AG04450 (cell line): ENCODE data around the gene PPP2R3A.

DNA sequence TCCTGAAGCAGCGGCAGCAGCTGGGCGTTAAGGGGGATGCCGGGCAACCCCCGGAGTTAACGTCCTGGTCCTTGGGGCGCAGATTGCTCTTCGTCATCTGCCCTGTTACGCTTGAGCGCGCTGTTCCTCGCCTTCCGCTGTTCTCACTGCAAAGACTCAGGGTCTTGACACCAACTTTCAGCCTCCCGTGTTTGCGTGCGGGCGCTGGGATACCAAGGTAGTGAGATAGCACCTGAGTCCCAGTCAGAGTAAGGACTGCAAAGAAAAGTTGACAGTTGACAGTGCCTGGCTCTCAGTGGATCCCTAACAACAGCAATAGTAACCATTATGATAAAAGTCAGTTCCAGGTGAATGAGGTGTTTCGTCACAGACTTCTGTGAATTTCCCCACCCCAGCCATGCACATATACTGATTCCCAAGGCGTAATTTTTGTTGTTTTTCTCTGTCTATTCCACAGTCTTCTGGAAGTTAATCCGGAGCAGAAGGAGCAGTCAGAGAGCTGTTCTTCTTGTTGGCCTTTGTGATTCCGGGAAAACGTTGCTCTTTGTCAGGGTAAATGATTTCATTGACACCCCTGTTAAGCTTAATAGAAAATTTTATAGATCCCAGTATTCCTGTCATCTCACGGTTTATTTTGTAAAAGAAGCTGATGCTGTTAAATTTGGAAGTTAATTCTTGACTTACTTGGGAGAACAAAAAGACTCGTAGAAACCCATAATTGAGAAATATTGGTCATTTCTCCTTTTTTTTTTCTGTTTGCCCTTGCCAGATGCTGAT lies 725 bp downstream of the SRPRB start:
- CAGE, long polyA plus RNA = no peak
- RRBS = 0% methylated on average over 3 of the region's 23 CpGs

DNA sequence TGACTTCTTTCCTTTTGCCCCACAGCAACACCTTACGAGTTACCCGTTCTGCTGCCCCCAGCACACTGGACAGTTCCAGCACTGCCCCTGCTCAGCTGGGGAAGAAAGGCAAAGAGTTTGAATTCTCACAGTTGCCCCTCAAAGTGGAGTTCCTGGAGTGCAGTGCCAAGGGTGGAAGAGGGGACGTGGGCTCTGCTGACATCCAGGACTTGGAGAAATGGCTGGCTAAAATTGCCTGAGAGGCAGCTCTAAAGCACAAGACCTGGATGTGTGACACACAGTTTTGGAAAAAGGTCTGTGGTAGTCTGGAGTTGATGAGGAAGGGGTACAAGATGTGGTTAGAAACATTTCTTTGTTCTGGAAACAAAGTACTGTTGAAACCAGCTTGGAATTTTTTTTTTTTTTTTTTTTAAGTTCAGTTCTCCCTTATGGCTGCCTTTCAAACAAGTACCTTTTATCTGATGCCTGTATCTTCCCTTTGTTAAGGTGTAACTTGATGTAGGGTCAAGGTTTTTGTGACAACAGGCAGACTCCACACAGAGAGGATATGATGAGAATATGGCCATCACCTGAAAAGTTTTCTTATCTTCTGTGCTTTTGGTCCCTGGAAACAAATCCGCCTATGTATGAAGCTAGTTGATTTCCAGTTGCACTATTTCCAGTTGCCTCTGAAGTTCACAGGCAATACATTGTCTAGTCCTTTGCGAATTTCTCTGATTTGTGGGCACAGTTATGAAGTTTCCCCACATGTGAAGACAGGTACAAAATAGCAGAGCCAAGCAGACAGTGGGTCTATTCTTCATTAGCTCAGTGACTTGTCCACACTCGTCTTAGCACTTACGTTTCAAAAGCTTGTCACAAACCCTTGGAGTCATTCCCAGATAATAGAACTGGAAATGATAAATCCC lies 14.2 kb downstream of the SRPRB start:
- CAGE, long polyA plus RNA = no peak
- RRBS = no CpG with 5 or more reads among the region's 7 CpGs

GRCh38 chr3:133991180-133991426 lies 38.6 kb downstream of the SLCO2A1 start:
- CAGE, long polyA plus RNA = no peak
- RRBS = no CpG with 5 or more reads among the region's 2 CpGs

- CAGE, long polyA plus RNA = no peak
- RRBS = no CpG with 5 or more reads among the region's 5 CpGs
Observed at GRCh38 chr3:134201174-134201708, 49.4 kb downstream of the RYK start.

- CAGE, long polyA plus RNA = no peak
- RRBS = no CpG with 5 or more reads among the region's 9 CpGs
Observed at GRCh38 chr3:134229131-134229937, 21.3 kb downstream of the RYK start.

DNA sequence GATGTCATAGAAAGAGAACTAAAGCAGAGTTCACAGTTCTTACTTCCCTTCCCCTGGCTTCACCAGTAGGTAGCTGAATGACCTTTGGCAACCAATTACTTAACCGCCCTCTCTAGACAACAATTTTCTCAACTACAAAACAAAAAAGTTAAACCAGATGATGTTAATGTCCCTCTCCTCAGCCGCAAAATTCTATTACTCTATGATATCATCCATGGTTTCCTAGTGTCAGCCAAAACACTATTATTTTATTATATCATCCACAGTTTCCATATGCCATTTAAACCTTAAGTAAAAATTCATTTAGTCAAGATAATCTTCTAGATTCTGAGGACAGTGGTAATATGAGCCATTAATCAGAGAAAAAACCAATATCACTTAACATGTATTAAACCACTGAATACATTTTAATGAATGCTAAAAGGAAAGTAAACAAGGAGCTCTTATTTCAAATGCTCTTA lies 13.1 kb downstream of the RYK start:
- CAGE, long polyA plus RNA = no peak
- RRBS = no CpG with 5 or more reads among the region's 2 CpGs

DNA sequence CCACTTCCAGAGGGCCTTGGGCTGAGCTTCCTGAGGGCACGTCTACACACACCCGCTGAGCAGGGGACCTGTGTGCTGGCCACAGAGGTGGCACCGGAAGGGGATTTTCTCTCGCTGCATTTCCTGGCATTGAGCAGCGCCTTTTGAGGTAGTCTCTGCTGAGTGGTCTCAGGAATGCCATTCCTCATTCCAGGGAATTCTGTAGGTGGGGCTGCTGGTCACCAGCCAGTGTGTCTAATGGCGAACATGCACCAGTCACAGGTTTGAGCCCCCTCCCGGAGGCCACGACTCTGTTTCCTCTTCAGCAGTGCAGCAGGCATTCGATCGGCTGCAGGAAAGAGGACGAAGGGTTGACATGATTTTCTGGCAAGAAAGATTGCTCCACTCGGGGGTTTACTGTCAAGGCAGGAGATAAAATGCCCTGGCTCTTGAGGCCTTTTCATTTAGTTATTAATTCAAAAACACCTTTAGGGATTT lies 48.0 kb downstream of the AMOTL2 start:
- CAGE, long polyA plus RNA = no peak
- RRBS = no CpG with 5 or more reads among the region's 12 CpGs

DNA sequence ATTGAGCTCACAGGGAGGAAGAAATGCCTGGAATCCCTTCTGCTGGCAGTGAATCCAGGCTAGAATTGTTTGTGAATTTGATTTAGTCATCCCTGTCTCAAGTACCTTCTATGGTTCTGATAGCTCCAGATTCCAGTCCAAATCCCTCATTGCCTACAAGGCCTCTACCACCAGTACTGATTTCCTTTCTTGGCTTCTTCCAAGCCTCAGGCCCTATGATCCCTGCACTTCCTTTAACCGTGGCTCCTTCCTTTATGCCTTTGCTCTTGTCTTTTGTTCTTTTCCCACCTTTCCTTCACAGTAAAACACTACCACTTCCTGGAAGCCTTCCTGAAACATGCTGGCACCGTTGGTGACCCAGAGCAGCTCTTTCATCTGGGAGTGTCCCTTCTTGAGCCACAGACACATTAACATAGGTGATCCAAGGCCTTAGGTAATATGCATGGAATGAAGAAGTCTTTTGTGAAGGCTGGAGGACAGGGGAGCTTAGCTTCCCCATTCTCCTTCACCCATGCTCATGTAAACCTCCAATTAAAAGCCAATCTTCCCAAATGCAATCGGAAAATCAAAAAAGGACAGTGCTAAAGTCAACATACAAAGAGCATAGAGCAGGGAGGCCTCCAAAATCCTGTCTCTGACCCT lies 39.4 kb downstream of the AMOTL2 start:
- CAGE, long polyA plus RNA = no peak
- RRBS = no CpG with 5 or more reads among the region's 3 CpGs

GRCh38 chr3:134367106-134367877 lies 7.0 kb downstream of the AMOTL2 start:
- CAGE, long polyA plus RNA = no peak
- RRBS = no CpG with 5 or more reads among the region's 12 CpGs

- CAGE, long polyA plus RNA = no peak
- RRBS = no CpG with 5 or more reads among the region's 17 CpGs
Observed at GRCh38 chr3:134463760-134464791, 21.7 kb downstream of the ANAPC13 start.

GRCh38 chr3:134695297-134695724 lies 44.5 kb upstream of the KY start:
- CAGE, long polyA plus RNA = no peak
- RRBS = no CpG with 5 or more reads among the region's 8 CpGs

GRCh38 chr3:134795877-134796985 lies 1.2 kb downstream of the EPHB1 start:
- CAGE, long polyA plus RNA = no peak
- RRBS = 2% methylated on average over 35 of the region's 93 CpGs

GRCh38 chr3:134798190-134798701 lies 3.2 kb downstream of the EPHB1 start:
- CAGE, long polyA plus RNA = no peak
- RRBS = no CpG with 5 or more reads among the region's 5 CpGs

- CAGE, long polyA plus RNA = no peak
- RRBS = no CpG with 5 or more reads among the region's 10 CpGs
Observed at GRCh38 chr3:134809781-134810890, 15.1 kb downstream of the EPHB1 start.

GRCh38 chr3:134852988-134853475 lies 58.0 kb downstream of the EPHB1 start:
- CAGE, long polyA plus RNA = no peak
- RRBS = no CpG with 5 or more reads among the region's 4 CpGs

DNA sequence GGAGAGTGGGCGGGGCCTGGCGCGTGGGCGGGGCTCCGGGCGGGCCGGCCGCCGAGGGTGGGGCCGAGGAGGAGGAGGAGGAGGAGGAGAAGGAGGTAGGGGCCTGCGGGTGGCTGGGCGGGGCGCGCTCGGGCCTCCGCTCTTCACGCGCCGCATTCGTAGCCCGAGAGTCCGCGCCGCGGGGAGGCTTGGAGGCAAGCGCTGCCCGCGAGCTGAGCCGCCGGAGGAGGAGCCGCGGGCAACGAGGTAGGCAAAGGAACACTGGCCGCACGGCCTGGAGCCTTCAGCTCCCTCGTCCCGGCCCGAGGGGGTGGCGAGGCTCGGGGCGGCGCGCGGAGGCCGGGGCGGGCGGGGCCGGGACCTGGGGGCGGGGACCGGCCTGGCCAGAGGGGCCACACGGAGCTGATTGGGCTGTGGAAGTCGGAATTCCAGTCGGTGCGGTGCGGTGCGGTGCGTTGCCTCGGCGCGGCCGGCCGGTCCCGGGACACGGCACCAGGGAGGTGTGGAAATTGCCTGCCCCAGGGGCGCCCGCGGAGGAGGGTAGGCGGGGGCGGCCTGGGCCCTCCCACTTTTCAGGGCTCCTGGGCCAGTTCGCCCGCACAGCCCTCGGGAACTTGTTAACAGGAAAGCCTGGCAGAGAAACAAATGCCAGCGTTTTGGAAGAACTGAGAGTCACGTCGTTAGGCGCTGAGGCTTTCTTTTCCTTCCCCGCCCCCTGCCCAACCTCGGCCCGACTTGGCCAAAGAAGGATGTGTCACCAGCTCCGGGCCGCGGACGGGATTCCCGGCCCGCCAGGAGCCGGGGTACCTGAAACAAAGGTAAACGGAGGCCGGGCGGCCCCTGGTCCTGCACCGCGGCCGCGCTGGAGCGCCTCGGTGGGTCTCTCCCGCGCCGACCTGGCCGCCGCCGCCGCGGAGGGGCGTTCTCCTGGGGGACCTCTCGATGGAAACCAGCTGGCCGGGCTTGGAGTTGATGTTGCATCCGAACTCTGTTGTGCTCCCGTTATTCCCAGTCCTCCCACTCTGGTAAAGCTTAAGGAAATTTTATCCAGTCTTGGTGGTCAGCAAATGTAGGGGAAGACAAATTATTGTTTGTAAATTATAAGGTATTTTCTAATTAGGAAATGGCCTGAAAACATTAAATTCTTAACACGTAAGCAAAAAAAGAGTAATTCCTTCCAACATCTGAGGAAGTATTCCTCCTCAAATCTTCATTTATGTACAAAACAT lies at the start of gene PPP2R3A:
Gene PPP2R3A (plus strand): TSS at position 125 of the 1,229 bp plus-strand sequence.
- CAGE, long polyA plus RNA = start-site peak on the plus strand centred at position 120 of the sequence, 97 bp wide, 405 and 284 reads in 2 replicates; start-site peak on the plus strand centred at position 506 of the sequence, 285 bp wide, 99 and 71 reads in 2 replicates
- RRBS = 1% methylated on average over 31 of the region's 109 CpGs

DNA sequence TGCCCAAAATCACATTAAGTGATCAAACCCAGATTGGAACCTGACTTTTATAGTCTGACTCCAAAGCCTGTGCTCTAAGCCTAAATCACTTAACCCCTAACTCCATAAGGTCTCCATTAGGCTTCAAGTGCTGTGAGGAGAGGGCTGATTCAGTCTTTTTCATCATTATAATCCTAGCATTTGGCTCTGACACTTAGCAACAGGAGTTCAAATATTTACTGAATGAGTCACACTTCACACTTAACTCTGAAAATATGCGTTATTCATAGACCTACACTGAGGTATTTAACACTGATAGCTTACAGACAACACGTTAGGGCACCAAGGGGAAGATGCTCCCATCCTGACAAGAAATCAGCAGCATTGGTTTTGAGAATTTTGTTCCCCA lies 53.6 kb downstream of the MSL2 start:
- CAGE, long polyA plus RNA = no peak
- RRBS = no CpG with 5 or more reads among the region's 2 CpGs

DNA sequence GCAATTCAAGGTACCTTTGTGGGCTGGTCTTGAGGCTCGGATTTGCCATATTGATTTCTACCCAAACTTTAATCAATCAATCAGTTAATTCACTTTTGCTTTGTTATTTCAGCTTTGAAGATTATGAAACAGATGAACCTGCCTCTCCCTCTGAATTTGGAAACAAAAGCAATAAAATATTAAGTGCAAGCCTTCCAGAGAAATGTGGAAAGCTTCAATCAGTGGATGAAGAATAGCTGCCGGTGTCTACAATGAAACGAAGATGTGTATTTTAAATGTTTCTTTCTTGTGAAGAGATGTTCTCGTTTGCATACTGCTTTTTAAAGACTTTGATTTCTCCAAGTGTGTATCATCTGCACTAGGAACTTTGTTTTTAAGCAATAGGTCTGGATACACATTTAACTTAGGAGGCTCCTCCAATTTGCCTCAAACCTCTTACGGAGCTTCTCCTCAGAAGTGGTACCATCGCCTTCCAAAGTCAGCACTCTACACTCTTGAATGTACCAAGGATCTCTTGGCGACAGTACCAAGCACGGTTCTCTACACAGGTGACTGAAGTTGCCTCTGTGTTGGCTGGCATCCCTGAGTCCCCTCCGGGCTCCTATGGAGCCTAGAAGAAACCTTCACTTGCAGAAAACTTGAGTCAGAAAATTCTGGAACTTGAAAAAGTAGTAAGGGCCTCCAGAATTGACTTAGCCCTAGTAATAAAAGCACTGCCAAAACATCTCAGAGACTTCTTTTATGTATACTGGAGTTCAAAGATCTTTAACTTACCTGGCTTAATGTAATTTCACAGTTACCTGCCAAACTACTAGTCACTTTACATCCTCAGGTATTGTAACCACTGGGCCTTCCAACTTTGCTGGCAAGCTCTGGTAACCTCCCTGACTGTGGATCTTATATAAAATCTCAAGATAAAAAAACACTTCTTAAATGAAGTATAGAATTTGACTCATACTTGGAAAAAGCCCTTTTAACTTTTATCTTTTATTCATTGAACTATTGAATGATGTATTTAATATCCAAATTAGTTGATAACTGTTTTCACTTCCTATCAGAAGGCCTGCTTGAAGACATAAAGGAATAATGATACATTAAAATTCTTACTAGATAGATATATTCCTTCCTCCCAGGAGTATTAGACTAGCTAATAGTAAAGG lies 50.8 kb downstream of the MSL2 start:
- CAGE, long polyA plus RNA = no peak
- RRBS = no CpG with 5 or more reads among the region's 9 CpGs

DNA sequence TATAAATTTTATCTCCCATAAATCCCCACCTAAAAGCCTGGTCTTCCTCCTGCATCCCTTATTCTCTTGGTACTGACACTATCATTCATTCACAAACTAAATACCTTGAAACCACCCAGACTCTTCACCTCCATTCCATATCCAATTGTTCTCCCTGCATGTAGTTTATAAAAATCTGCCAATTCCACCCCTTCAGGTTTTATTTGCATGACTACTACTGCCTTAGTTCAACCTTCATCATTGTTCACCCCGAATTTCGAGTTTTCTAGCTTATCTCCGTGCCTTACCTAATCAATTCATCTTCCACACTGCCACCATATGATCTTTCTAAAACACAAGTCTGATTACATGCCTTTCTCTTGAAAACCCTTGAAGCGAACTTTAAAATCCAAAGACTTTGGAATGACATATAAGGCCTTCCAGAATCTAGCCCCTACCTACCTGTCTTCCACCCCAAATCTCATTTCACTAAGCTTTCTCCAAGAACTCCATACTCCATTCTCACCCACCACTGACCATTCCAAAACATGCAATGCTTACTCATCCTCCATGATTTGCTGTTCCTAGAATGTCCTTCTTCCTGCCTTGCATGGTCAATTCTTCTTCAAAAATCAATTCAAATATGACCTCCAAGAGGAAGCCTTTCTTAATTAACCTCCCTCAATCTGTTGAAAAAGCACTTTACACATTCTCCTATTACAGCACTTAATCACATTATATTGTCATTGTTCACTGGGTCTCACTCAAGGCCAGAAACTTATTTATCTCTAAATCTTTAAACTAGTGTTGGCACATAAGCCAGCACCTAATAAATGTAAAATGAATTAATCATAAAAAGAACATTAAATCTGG lies 22.5 kb downstream of the MSL2 start:
- CAGE, long polyA plus RNA = no peak
- RRBS = no CpG with 5 or more reads among the region's 4 CpGs

GRCh38 chr3:136194621-136195189 lies 1.4 kb downstream of the MSL2 start:
- CAGE, long polyA plus RNA = no peak
- RRBS = 2% methylated on average over 7 of the region's 33 CpGs